Myometrial cell (primary cell): ENCODE data around the genes SLC27A6, MINAR2, LYRM7 and ACSL6.

DNA sequence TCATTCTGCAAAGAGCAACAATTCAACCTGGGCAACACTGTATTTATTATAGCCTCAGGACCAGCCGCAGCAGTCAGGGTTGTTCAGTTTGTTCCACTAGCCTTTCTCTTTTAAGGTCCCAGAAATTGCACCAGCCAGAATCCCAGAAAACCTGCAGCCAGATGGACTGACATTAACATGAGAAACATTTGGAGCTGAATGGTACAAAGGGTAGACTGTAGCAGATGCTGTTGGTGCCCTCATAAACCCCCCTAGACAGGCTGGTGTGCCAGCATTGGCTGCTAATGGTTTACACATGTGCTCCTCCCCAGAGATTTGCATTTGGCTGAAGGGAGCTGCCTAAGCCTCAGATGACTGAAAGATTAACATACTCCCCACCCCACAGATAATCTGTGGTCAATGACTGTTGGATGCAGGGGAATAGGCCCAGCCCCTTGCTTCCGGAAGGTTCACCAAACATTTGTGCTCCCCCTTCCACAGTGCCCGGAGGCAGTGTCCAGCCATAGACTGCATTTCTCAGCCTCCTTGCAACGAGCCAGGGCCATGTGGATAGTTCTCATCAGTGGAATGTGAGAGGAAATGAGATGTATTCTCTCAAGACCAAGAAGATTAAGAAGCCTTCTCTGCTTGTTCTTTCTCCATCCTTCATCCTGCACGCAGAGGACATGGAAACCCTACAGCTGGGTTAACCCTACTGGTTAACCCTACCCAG is 48.7 kb downstream of the TEX43 start:
- RAMPAGE, long total RNA: no peak

DNA sequence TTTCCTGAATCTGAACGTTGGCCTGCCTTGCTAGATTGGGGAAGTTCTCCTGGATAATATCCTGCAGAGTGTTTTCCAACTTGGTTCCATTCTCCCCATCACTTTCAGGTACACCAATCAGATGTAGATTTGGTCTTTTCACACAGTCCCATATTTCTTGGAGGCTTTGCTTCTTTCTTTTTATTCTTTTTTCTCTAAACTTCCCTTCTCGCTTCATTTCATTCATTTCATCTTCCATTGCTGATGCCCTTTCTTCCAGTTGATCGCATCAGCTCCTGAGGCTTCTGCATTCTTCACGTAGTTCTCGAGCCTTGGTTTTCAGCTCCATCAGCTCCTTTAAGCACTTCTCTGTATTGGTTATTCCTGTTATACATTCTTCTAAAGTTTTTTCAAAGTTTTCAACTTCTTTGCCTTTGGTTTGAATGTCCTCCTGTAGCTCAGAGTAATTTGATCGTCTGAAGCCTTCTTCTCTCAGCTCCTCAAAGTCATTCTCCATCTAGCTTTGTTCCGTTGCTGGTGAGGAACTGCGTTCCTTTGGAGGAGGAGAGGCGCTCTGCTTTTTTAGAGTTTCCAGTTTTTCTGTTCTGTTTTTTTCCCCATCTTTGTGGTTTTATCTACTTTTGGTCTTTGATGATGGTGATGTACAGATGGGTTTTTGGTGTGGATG is 118.0 kb downstream of the LMNB1 start:
- RAMPAGE, long total RNA: no peak

DNA sequence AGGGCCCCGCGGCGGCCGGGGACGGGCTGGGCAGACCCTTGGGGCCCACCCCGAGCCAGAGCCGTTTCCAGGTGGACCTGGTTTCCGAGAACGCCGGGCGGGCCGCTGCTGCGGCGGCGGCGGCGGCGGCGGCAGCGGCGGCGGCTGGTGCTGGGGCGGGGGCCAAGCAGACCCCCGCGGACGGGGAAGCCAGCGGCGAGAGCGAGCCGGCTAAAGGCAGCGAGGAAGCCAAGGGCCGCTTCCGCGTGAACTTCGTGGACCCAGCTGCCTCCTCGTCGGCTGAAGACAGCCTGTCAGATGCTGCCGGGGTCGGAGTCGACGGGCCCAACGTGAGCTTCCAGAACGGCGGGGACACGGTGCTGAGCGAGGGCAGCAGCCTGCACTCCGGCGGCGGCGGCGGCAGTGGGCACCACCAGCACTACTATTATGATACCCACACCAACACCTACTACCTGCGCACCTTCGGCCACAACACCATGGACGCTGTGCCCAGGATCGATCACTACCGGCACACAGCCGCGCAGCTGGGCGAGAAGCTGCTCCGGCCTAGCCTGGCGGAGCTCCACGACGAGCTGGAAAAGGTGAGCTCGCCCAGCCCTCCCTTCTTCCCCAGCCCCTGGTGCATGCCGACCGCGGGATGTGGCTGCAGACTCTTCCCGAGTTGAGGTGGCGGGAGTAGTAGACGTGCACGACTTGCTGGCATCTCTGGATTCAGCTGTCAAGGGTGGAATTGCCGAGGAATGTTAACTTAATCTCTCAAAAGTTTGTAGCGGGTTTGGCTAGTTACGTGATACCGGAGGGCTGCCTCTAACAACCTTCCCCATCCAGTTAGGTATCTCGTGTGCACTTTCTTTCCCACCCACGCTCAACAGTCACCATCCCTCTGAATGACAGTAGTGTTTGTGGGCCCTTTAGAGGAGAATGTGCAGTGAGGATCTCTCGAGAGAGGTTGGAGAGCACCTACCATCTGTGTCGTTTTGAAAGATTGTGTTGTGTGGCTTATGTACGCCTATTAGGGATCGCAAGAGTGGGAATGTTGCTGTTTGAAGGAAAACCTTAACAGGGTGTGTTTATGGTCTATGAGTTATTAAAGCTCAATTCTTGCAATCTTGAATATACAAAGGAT is 927 bp downstream of the SLC12A2 start:
- RAMPAGE, long total RNA: no peak

DNA sequence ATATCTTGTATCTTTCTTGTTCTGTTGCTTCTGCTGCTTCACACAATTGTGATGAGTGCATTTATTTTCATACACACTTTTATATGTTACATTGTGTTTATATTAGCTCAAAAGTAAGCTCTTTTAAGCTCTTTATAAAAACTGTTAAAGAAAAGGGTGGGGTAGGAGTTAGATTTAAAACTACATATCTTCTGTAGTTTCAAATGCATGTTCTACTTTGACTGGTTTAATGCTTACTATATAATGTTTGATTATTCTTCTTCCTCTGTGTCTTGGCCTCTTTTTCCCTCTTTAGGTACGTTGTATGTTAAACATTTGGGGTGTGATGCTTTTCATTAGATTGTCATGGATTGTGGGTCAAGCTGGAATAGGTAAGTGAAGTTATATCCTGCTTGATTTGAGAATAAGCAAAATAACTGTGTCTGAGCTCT is 30.4 kb downstream of the SLC12A2 start:
- RAMPAGE, long total RNA: no peak

DNA sequence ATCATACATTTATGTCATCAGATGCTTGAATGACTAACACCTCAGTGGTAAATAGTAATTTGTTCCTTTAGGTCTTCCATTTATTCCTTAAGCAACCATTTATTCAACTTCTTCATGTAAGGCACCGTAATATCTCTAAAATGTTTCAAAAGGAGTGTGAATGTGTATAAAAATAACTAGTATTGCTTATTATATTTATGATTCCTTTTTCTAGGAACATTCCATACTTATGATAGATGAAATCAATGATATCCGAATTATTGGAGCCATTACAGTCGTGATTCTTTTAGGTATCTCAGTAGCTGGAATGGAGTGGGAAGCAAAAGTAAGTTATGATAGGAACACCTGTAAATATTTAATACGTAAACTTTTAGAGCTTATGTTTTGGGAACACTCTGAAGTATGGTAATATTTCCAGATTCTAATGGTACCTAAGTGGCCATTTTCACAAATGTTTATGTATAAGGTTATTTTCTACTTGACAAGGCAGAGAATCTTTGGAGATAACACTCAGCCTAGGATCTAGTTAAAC is 50.5 kb downstream of the SLC12A2 start:
- RAMPAGE, long total RNA: no peak

GRCh38 chr5:128964811-128965833 is at the start of gene SLC27A6:
Gene SLC27A6 (plus strand): TSS chr5:128965488.
- RAMPAGE, long total RNA: no peak

DNA sequence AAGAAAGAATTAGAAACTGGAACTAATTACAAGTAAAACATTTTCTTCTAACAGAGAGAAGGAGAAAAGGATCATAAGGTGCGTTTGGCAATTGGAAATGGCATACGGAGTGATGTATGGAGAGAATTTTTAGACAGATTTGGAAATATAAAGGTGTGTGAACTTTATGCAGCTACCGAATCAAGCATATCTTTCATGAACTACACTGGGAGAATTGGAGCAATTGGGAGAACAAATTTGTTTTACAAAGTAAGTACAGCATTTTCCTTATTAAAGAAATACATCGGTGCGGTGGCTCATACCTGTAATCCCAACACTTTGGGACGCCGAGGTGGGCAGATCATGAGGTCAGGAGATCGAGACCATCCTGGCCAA is 50.5 kb downstream of the SLC27A6 start:
- RAMPAGE, long total RNA: no peak

- RAMPAGE, long total RNA: no peak
Observed at GRCh38 chr5:129093939-129094383, 588 bp upstream of the ISOC1 start.

GRCh38 chr5:129747883-129748407 is at the start of gene MINAR2:
Gene MINAR2 (plus strand): TSS chr5:129748094.
- RAMPAGE, long total RNA: no peak

- RAMPAGE, long total RNA: no peak
Observed at GRCh38 chr5:130818048-130818466, 347.0 kb downstream of the HINT1 start.

DNA sequence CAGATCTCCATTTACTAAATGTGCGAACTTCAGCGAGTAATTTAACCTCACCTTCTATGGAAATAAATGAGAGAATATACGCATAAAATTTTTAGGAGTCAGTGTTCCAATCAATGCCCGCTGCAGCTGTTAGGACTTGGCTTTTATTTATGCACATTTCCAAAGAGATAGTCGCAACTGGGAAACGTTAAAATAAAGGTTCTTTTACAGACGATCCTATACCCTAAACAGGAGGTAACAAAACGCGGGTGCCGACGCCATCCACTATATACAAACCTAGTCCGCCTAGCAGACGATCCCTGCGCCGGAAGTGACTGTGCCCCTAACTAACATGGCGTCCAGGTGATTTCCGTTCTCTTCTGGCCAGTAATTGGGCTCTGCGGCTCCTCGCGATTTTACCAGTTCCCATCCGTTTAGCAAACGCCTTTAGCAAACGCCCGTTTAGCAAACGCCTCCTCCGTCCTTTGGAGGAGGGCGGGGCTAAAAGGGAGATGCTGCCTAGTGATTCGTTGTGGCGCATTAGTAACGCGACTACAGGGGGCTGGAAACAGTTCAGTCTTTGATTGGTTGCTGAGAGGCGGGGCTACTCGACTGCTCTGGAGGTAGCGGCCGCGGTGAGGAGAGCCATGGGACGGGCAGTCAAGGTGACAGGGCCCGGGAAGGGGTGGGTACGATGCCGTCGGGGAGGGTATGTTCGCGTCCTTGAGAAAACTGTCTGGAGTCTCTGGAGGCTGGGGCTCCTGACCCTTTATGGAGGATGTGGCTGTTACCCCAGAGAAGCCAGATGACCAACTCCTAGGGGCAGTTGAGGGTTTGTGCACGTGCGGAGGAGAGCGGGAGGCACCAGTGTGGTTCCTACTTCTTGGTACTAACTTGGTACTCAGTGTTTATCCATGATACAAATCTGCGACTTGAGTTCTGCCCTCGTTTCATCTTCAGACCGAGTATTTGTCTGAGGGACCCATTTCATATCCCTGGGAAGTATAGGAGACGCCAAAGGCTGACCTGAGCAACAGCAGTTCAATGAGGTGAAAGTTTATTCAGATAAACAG is at the start of gene LYRM7:
Gene LYRM7 (plus strand): TSS at position 550 of the 1,052 bp plus-strand sequence.
- RAMPAGE, long total RNA: start-site peak on the plus strand centred at position 585 of the sequence, 24 bp wide, 104 and 203 reads in 2 replicates

- RAMPAGE, long total RNA: no peak
Observed at GRCh38 chr5:131277659-131278217, 13.9 kb downstream of the CDC42SE2 start.

GRCh38 chr5:131343030-131343982 is 79.5 kb downstream of the CDC42SE2 start:
- RAMPAGE, long total RNA: no peak

- RAMPAGE, long total RNA: no peak
Observed at GRCh38 chr5:131391520-131392257, 127.8 kb downstream of the CDC42SE2 start.

- RAMPAGE, long total RNA: no peak
Observed at GRCh38 chr5:131398775-131399144, 134.9 kb downstream of the CDC42SE2 start.

- RAMPAGE, long total RNA: no peak
Observed at GRCh38 chr5:131399656-131400028, 135.8 kb downstream of the CDC42SE2 start.

DNA sequence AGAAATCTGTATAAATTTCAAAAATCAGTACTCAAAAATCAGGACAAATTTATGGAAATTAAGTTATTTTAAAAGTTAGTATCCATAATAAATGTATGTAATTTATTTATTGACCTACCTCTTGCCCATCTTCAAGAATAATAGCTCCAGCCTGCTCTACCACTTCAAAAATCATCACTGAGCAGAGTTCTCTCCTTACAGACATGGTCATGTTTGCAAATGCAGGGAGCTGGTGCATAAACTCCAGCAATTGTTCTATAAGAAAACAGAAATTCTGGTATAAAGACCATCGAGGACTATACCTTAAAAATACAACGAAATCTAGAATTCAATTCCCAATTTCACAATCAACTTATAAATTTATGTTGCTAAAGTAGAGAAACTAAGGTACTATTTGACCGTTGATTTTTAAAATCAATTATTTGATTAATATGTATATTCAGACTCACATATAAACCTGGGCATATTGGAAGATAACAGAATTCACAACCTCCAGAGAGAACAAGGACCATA is 127.0 kb downstream of the RAPGEF6 start:
- RAMPAGE, long total RNA: no peak

GRCh38 chr5:131711870-131712756 is 77.1 kb upstream of the RAPGEF6 start:
- RAMPAGE, long total RNA: no peak

- RAMPAGE, long total RNA: no peak
Observed at GRCh38 chr5:132011431-132012541, at the start of gene ACSL6. Gene ACSL6 (minus strand): TSS chr5:132011658.

- RAMPAGE, long total RNA: no peak
Observed at GRCh38 chr5:132086263-132086853, 12.8 kb downstream of the CSF2 start.